GM06990 (cell line): ENCODE measurements around the genes POMGNT2 and SNRK.

- RRBS: no CpG with 5 or more reads among the region's 5 CpGs
These were observed 64.6 kb downstream of the LYZL4 start for GRCh38 chr3:42345862-42346255.

GRCh38 chr3:42515189-42515722, 12.8 kb downstream of the VIPR1 start:
- RRBS: no CpG with 5 or more reads among the region's 11 CpGs

DNA sequence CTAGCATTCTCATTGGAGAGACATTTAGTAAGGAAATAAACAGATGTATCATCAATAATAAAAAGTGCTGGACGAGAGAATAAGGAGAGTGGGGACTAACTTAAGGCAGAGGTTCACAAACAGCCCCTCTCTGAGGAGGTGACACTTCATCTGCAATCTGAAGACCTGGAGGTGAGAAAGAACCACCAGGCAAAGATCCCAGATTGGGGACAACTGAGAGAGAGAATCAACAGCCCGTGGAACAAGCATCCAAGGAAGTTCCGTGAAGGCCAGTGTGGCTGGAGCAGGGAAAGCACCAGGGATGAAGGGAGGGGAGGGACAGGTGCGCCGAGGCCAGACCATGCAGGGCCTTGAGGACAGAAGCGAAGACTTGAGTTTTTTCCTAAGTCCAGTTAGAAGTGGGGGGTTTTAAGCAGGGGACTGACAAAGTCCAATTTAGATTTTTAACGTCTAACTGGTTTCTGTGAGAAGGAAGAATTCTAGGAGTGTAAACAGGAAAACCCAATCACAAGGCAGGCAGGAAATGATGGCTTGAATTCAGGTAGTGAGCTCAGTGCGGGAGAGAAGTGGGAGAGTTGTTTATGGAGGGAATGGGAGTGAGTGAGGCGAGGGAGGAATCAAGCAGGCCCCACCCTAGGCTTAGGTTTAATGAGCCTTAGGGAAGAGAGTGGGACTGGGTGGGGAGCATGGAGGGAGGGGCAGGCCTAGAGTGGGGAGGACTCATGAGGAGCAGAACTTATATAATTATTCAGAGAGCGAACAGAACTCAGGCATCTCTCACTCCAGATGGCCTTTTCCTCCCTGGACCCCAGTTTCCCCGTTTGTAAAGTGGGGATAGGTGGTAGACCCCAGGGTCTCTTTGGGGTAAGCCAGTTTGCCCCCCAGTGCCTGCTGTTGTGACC, 17.7 kb downstream of the VIPR1 start:
- RRBS: no CpG with 5 or more reads among the region's 11 CpGs

DNA sequence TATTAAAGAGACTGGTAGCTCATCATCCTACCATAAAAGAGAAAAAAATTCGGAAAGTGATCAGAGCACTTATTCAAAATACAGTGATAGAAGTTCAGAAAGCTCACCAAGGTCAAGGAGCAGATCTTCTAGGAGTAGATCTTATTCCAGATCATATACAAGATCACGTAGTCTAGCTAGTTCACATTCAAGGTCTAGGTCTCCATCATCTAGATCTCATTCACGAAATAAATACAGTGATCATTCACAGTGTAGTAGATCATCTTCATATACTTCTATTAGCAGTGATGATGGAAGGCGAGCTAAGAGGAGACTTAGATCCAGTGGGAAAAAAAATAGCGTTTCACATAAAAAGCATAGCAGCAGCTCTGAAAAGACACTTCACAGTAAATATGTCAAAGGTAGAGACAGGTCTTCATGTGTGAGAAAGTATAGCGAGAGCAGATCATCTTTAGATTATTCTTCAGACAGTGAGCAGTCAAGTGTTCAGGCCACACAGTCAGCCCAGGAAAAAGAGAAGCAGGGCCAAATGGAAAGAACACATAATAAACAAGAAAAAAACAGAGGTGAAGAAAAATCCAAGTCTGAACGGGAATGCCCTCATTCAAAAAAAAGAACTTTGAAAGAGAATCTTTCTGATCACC, 15.7 kb upstream of the ZBTB47 start:
- RRBS: no CpG with 5 or more reads among the region's 7 CpGs

GRCh38 chr3:42658138-42659316, 5.0 kb downstream of the ZBTB47 start:
- RRBS: no CpG with 5 or more reads among the region's 55 CpGs

- RRBS: no CpG with 5 or more reads among the region's 3 CpGs
These were observed 2.3 kb downstream of the HHATL start for GRCh38 chr3:42700250-42700648.

GRCh38 chr3:42723162-42723708, 20.6 kb upstream of the HHATL start:
- RRBS: no CpG with 5 or more reads among the region's 3 CpGs

DNA sequence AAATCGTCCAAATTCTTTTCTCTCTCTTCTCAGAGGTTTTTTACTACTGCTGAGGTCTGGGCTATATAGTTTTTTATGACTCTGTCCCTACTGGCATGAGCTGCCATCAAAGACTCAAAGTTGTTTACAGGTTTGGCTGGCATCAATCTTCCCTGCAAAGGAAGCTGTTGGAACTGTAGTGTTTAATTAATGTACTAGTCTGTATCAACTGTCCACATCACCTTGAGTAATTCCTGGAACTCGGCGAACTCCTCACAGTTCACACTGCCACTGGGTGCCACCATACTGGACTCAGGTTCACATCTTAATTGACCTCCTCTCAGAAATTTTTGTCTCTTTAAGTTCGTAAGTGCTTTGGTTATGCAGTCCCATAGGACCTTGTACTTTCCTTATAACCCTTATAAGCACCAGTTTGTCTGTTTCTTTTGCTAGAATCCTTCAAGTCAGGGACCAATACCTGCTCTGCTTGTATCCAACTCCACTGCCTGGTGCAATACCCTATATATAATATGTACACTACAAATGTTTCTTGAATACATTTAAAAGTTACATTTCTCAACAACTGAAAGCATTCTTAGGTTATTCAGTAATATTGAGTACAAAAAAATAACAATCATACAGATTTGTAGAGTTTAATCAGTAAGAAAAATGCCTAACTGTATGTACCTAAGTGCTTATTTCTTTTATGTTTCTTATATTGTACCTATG, 3.1 kb downstream of the HIGD1A start:
- RRBS: no CpG with 5 or more reads among the region's 4 CpGs

GRCh38 chr3:42846638-42847600, 28.8 kb downstream of the CYP8B1 start:
- RRBS: no CpG with 5 or more reads among the region's 5 CpGs

DNA sequence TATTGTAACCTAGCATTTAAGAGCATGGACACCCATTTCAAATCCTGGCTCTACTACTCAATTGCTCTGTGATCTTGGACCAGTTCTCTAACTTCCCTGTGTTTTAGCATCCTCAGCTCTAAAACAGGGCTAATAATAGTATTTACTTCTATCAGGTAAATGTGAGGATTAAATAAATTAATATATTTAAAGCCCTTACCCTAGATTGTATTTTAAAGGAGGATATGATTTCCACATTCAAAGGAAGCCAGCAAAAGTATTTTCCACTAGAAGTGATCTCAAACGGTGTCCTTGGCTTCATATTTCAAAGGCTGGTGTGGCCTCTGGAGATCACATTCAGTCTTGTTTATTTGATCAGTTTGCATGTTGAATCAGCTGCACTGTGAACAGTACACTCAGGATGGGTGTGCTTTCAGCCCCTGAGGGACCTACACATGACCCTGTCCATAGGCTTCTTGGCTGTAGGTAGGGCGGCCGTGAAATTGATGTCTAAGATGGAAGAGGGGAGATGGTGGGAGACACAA, 22.0 kb downstream of the CYP8B1 start:
- RRBS: no CpG with 5 or more reads among the region's 3 CpGs

DNA sequence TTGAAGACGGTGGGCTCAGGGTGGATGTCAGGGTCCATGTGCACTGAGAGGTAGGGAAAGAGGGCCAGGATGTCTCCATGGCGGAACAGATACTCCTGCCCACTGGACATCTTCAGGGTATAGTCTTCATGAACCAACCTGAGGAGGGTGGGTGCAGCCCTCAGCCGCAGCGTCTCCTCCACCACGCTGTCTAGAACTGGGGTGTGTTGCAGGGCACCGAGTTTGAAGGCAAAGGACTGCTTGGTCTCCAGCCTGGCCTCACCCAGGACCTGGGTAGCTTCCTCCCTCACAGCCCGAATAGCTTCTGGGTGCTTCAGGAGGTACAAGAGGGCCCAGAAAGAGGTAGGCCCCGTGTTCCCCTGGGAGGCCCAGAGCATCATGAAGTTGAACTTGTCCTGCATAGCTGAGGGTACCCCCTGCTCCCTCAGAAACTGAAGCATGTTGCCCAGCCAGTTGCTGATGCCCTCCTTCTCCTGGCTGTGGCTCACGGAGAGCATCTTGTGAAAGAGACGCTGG, 1.0 kb downstream of the CYP8B1 start:
- RRBS: no CpG with 5 or more reads among the region's 10 CpGs

GRCh38 chr3:43105339-43106329, at the start of gene POMGNT2:
TSS of gene POMGNT2 (minus strand) at chr3:43106079.
- RRBS: 9% methylated on average over 20 of the region's 88 CpGs

GRCh38 chr3:43194516-43195004, 88.7 kb upstream of the POMGNT2 start:
- RRBS: no CpG with 5 or more reads among the region's 5 CpGs

DNA sequence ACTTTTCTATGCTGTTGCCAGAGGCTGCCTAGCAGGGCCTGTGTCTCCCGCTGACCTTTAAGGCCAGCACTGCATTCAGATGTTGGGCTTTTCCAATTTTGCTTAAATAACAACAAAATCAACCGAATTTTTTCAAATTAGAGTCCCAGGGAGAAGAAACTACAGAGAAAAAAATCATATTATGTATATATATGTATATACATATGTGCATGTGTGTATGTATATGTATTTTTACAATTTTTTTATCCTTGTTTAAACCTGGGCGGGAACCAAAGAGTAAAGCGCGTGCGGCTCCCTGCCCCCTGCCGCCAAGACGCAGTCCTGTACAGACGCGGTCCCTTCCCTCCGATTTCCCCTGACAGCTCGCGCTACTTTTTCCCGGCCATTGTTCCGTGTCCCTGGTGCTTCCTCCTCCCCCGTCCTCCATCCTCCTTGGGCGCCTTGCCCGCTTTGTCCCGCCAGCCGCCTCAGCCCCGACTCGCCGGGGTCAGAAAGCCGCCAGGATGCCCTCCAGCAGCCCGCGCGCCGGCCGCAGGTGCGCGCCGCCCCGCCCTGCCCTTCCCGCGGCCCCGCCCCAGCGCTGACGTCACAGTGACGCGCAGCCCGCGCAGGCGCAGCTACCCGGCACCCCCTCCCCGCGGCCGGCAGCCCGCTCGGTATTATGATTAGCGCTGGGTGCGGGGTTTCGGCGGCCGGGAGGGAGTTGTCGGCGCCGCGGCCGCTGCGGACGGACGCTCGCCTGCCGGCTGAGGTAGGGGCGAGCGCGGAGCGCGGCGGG, at the start of gene SNRK:
Gene SNRK, plus strand, starts transcription at position 616 of the 778 bp plus-strand sequence.
- RRBS: 3% methylated on average over 47 of the region's 70 CpGs

GRCh38 chr3:43287877-43288393, 1.6 kb downstream of the SNRK start:
- RRBS: no CpG with 5 or more reads among the region's 2 CpGs

DNA sequence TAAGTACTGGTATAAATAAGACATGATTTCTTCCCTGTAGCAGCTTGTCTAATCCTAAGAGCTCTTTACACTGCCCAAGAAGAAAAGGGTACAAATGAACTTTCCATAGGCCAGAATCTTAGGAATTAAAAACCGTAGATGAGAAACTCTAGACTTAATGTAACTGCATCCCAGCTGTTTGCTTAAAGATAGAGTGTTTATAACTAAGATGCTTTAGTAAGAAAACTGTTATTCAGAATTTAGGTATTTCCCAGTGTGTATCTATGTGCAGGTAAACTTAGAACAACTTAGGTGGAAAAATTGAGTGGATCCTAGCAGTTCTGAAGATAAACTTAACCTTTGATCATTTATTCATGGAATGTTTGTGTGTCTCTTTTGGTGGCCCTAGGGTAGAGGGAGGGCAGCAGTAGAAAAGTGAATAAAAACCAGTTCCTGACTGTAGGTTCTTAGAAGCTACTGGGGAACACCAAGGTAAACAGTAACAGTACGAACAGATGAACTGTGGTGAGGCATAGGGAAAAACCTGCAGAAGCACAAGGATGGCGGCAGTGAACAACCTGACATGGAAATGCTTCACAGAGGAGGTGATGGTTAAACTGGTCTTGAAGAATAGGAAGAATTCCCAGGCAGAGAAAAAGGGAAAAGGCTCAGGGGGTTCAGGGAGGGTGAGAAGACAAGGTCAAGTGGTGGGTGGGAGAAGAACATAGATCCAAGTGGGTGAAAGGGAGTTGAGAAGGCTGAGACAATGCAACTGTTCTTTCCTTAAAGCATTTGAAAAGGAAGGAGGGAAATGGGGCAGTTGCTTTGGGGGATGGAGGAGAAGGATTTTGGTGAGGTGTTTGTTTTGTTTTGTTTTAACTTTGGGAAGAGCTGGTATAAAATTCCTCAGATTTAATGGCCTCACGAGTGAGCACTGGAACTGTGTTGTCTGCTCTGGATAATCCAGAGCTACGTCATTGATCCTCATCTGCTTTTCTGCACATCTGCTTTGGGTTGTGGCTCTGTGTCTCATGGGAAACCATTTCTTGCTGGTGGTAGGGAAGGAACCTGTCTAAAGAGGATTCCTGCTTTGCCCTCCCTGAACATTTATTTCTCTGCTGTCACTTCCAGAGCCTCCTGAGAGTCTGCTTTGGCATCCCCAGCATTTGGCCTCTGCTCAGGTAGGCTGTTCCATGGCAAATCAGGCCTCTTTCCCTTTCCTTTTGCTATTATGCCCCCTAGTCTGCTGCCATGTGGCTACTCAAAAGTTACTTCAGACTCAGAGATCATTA, 2.7 kb downstream of the SNRK start:
- RRBS: no CpG with 5 or more reads among the region's 5 CpGs

DNA sequence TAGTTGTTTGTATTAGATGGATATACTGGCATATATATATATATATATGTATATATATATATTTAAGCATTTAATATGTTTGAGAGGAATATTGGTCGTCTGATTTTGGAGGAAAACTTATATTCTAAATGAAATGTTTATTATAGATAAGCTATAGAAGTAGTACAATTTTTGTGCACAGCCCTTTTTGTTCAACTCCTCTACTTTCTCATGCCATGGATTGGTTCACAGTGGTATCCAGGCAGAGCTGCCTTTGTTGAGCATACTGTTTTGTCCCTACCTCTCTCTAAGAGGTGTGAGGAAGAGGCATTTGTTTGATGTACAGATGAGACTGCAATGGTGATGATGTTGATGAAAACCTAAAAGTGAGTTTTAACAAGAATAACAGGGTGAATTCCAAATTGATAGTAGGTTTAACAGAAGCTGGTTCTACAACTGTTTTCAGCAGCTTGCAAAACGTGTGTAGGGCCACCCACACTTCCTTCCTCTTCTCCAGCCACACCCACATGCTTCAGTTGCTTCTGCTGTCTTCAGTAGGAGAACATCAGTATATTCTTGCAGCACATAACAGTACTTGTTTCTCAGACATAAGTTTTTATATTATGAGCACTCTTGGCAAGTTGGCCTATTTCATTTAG, 10.2 kb downstream of the SNRK start:
- RRBS: no CpG with 5 or more reads among the region's 2 CpGs

DNA sequence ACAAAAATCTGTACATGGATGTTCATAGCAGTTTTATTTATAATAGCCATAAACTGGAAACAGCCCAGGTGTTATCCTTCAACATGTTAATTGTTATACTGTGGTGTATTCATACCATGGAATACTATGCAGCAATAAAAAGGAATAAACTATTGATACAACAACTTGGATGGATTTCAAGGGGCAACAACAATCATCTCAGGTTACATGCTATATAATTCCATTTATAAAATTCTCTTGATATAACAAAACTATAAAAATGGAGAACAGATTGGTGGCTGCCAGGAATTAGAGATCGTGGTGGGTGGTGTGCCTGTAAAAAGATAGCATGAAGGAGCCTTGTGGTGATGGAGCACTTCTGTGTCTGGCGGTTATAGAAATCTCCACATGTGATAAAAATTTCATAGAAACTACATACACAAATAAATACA, 26.9 kb downstream of the SNRK start:
- RRBS: no CpG with 5 or more reads among the region's 2 CpGs

- RRBS: no CpG with 5 or more reads among the region's 5 CpGs
These were observed 31.5 kb downstream of the SNRK start for GRCh38 chr3:43317736-43318325.

GRCh38 chr3:43327107-43327691, 40.9 kb downstream of the SNRK start:
- RRBS: no CpG with 5 or more reads among the region's 1 CpG